GM06990 (cell line): ENCODE data around the genes TUBA3C and ZMYM5.

DNA sequence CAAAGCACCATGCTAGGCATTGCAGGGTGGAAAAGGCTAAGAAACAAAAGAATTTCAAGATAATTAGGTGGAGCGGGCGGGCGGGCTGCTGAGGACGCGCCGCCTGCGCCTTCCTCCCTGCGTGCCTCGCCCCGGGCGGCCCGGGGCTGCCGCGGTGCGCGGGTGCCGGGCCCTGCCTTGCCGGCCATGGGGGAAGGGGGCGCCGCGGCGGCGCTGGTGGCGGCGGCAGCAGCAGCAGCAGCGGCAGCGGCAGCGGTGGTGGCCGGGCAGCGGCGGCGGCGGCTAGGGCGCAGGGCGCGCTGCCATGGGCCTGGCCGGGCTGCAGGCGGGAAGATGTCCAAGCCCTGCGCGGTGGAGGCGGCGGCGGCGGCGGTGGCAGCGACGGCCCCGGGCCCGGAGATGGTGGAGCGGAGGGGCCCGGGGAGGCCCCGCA lies 884.2 kb downstream of the TUBA3C start:
- RRBS, result no CpG with 5 or more reads among the region's 52 CpGs

DNA sequence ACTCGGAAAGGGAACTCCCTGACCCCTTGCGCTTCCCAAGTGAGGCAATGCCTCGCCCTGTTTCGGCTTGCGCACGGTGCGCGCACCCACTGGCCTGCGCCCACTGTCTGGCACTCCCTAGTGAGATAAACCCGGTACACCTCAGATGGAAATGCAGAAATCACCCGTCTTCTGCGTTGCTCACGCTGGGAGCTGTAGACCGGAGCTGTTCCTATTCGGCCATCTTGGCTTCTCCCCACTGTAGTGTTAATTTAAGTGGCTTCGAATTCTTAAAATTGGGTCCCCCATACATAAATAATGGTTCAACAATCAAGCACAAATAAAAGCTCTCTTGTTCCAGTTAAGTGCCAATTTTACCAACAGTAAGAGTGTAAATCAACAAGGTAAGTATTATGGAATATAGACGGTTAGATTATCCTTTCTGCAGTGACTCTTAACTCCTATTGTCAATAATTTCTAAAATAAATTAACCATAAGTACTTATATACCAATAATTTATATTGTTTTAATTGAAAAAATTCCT lies 72.1 kb downstream of the TUBA3C start:
- RRBS, result 35% methylated on average over 2 of the region's 17 CpGs

GRCh38 chr13:19181518-19181920 lies at the start of gene TUBA3C:
Gene TUBA3C, minus strand, starts transcription at chr13:19181824.
- RRBS, result no CpG with 5 or more reads among the region's 27 CpGs

- RRBS, result 4% methylated on average over 16 of the region's 63 CpGs
These were observed at the start of gene ZMYM5 for GRCh38 chr13:19863190-19863733. Gene ZMYM5, minus strand, starts transcription at chr13:19863649.

DNA sequence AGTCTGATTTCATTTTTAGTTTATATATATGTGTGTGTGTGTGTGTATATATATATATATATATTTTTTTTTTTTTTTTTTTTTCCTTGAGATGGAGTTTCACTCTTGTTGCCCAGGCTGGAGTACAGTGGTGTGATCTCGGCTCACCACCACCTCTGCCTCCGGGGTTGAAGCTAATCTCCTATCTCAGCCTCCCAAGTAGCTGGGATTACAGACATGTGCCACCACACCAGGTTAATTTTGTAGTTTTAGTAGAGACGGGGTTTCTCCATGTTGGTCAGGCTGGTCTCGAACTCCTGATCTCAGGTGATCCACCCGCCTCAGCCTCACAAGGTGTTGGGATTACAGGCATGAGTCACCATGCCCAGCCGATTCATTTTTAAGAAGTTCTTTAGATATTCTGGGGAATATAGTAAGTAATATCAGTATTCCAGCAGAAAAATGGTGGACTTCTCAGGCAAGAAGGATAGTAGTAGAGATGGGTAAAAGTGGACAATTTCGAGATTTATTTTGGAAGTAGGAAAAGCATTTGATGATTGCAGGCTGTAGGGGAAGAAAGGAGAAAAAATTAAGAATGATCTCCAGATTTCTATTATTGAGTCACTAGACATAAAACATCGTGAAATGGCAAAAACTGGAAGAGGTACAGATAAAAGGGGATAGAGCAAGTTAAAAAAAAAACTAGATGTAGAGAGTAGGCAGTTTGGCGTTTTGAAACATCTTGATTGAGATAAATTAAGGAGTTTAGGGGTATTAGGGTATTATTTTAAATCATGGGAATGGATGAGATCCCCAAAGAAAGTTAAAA lies 12.9 kb downstream of the ZMYM2 start:
- RRBS, result no CpG with 5 or more reads among the region's 9 CpGs

DNA sequence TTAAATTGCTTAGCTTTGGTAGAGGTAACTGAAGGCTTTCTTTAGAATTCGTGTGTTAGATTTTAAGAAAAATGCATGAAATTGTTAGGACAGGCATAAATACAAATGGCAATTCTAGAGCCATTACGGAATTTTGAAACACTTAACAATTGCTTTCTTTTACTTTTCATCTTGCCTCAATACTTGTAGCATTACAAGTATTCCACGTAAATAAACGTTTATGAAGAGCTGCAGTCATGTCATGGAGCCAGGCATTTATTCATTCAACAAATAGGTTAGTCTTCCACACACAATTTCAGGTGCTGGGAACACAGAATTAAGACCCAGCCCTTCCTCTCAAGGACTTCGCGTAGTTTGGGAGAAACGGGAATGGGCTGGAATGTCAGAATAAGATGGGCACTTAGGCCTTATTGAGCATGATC lies 69.9 kb downstream of the GJA3 start:
- RRBS, result no CpG with 5 or more reads among the region's 7 CpGs

DNA sequence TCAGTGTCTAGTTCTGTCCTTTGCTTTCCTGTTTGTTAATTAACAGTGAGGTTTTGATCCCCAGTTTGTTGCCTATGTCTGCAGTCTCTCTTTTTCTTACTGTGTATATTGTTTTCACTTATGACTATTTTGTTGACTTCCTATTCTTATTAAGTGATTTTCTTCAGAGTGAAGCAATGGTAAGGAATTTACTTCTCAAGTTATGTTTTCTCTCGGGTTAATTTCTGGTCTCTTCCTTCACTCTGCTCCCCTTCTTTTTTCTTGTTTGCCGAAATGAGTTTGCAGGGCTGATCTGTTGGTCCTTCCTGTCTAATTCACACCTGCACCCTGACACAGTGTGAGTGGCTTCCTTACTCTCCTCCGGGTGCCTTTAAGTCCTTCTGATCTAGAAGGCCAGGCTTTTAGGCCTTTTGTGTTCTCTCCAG lies 105.0 kb upstream of the GJB6 start:
- RRBS, result no CpG with 5 or more reads among the region's 3 CpGs

DNA sequence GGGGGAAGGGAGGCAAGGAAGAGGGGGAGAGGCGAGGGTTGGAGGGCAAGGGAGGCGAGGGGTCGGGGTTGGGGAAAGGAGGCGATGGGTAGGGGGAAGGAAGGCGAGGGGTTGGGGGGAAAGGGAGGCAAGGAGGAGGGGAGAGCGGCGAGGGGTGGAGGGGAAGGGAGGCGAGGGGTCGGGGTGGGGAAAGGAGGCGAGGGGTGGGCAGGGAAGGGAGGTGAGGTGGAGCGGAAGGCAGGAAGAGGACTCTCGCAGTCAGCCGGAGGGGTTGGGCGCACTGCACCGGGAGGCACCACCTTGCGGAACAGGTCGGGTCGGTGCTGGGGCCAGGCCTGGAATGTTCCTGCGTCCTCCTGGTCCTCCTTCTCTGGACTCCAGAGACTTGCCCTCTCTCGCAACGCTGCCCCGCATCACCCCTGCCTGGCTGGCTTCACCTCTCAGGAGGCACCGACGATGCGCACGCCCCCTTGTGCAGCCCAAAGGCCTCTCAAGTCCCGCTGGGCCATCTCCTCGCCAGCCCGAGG lies 134.2 kb downstream of the CRYL1 start:
- RRBS, result no CpG with 5 or more reads among the region's 29 CpGs

DNA sequence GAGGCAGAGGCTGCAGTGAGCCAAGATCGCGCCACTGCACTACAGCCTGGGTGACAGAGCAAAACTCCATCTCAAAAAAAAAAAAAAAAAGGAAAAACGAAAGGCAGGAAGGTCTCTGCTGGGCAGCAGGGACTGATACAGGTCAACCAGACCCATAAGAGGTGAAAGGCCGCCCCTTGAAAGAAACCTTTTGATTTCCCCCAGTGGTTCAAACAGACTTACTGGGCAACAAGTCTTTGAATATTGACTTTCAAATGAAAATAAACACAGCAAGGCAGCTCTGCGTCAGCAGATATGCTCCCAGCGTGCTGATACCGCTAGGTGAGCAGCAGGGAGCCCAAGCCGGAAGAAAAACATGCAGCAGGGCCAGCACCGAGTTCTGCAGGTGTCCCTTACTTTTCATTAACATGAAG lies 49.4 kb downstream of the CRYL1 start:
- RRBS, result no CpG with 5 or more reads among the region's 9 CpGs

DNA sequence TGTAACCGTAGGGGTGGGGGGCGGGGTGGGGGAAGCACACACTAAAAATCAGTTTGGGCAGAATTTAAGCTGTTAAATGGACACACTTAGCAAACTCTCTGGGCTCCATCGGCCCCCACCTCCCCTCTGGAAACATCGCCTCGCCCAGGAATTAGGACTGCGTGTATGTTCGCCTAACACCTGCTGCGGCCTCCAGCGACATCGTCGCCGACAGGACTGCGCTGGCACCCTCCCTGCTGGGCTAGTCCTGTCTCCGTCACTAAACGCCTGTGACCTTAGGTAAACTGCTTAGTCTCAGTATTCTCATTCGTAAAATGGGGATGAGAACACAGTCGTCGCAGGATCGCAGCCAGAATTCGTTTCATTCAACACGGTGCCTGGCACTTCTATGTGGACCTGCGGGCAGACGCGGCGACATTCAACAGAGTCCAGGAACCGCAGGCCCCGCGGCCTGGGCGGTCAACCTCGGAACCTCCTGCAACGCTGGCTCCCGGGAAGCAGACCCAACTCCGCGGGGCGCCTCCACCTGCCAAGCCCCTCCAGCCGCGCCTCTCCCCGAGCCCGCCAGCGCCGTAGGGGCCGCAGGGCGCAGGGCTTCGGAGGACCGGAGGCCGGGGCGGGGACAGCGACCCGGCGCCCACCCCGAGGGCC lies 501 bp downstream of the CRYL1 start:
- RRBS, result 2% methylated on average over 12 of the region's 51 CpGs

- RRBS, result no CpG with 5 or more reads among the region's 1 CpG
These were observed 20.4 kb upstream of the IFT88 start for GRCh38 chr13:20546576-20546966.

- RRBS, result 7% methylated on average over 12 of the region's 30 CpGs
These were observed 479 bp upstream of the IFT88 start for GRCh38 chr13:20566394-20566962.

DNA sequence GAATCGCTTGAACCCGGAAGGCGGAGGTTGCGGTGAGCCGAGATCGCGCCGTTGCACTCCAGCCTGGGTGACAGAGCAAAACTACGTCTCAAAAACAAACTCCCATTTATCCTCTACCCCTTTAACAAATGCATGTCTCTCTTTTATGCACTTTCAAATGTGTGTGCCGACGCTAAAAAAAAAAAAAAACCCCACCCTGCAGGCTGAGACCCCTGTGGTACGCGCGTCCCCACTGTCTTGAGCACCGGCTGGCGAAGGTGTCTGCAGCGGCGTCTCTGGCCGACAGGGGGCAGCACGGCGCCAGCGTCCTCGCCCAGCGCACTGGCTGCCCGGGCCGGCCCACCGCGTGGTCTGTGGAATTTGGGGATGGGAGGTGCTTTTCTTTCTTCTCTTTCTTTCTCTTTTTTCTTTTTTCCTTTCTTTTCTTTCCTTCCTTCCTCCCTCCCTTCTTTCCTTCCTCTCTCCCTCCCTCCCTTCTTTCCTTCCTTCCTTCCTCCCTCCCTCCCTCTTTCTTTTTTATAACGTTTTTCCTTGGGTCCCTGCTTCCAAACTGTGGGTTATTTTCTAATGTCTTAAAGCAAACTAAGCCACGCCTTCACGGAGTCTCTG lies 9.1 kb downstream of the IL17D start:
- RRBS, result 14% methylated on average over 9 of the region's 31 CpGs

DNA sequence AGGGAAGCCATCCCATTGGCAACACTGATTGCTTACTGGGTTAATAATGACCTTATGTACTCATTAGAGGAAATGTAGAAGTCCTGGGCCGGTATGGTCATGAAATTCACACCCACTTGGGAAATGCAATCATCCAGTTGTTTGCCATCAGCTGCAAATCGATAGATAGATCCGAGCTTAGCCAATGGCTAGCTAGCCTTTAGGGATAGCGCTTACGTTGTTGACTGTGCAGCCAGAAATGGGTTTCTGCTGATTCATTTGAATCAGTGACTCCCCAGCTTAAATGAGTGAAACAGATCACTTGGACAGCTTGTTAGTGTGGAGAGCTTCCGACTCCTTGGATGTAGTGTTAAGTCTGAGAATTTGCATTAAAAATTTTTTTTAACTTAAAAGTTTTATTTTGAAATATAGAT lies 11.8 kb downstream of the IL17D start:
- RRBS, result no CpG with 5 or more reads among the region's 6 CpGs

GRCh38 chr13:20716674-20717415 lies 13.3 kb downstream of the IL17D start:
- RRBS, result no CpG with 5 or more reads among the region's 27 CpGs

GRCh38 chr13:20939469-20940078 lies 37.0 kb upstream of the XPO4 start:
- RRBS, result no CpG with 5 or more reads among the region's 6 CpGs

GRCh38 chr13:21069597-21070081 lies 8.3 kb upstream of the LATS2 start:
- RRBS, result no CpG with 5 or more reads among the region's 6 CpGs

DNA sequence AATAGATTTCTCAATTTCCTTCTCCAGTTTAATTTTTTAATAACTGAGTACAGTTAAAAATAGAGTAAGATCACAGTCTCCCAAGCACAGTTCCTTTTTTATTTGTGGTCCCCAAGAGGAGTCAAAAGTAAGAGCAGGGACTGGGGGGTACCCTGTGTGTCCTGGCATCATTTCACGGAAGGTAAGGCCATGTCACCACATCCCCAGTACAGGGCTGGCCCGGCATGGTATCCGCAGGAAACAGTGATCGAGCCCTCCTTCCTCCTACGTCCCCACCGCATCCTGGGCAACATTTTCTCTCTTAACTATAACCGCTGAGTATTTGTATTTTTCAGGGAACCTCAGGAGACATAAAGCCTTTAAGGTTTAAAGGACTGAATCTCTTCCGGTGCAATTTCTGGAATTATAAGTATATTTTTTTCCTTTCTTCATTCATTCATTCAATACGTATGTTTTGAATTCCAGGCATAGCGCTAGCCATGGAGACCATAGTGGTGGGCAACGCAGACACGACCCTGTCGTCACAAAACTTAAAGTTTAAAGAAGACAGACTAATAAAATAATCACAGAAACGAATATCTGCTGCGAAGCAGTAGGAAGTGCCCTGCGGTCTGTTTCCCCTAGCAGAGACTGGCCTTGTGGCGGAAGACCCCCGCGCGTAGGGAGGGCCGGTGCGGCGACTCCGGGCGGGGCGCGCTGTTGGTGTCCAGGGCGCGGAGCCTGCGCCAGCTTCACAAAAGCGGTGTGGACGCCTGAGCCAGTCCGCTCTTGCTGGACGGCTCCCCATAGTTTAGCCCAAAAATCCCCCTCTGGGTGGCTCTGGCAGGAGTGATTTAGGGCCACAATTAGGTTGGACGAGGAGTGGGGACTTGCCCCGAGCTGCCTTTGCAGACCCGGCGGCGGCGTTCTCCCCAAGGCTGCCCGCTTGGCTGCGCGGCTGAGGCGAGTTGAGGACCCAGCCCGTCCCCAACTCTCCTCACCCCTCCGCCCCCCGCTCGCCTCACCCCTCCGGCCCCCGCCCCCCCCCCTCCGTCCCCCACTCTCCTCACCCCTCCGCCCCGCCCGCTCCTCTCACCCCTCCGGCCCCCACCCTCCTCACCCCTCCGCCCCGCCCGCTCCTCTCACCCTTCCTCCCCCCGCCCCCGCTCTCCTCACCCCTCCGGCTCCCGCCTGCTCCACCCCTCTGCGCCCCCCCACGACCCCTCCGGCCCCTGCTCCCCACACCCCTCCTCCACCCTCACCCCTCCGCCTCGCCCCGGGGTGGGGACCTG lies 14.0 kb upstream of the LATS2 start:
- RRBS, result 6% methylated on average over 14 of the region's 68 CpGs

- RRBS, result no CpG with 5 or more reads among the region's 8 CpGs
These were observed 120.6 kb downstream of the MRPL57 start for GRCh38 chr13:21296955-21297466.

- RRBS, result no CpG with 5 or more reads among the region's 6 CpGs
These were observed 134.1 kb downstream of the MRPL57 start for GRCh38 chr13:21310502-21310954.